ENCODE data around the genes CCL22 and MMP15.

DNA sequence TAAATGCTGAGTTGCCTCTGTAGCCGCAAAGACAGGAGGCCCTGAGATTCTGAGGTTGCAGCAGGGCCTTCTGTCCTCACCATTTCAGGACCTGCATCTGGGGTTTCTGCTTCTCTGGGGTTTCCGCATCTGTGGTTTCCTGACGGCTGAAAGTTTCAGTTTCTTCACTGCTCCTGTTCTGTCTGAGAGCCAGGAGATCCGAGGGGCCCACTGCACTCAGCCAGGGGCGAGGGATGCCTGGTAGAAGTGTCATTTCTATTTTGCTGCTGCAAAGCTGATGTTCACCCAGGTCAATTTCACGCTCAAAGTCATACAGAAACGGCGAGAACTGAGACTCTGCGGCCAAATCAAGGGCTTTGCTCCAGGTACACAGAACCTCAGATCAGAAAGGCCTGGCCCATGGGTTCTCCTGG lies 4.5 kb upstream of the SLC12A3 start:
- PRO-cap, result no peak
CAGE:
- cytosol, long polyA plus RNA, result no peak
- long polyA plus RNA, result no peak
- nucleus, long polyA plus RNA, result no peak

DNA sequence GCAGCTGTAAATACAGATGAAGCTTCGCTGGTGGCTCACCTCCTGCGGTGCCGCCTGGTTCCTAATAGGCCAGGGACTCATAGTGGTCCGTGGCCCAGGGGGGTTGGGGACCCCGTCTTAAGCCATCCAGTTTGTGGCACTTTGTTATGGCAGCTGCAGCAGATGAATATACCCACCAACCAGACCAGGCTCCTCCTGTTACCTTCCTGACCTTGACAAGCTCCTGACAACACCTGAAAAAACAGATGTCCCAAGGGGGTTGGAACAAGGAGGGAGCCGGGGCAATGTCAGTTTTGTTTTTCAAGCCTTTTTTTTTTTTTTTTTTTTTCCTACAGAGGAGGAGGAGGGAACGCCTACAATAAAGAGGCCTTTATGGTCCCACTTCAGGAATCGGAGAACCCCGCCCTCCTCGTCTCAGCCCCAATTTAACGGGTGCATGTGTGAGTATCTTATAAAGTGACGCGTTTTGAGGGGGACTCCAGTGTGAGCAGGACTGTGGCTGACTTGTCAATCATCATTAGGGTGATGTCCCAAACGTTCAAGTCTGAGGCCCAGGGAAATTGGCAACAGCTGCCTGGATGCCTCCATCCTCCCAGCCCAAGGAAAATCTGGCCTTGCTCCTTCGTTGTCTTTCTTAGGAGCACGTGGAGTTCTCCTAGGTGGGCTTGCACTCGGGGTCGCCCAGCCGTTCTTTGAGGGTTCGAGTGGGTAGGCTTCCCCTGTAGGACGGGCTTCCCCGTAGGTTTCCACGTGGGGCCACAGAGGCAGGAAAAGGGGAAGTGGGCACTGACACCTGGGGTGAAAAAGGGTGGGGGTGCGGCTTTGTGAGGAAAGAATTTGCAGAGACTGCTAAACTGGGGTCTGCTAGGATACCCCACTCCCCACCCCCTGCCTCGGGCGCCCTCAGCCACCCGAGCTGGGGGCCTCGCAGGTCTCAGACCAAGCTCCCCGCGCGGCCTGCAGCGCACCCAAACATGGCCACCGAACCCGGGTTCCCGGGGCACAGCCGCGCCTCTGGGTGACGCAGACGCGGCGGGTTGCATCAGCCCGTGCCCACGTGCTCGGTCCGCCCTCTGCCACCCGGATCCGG lies 668 bp upstream of the HERPUD1 start:
- PRO-cap, result bidirectional peak, plus-strand start outside the sequence, minus-strand start at position 976 of the sequence
CAGE:
- cytosol, long polyA plus RNA, result no peak
- long polyA plus RNA, result no peak
- nucleus, long polyA plus RNA, result no peak

GRCh38 chr16:56943199-56944225 lies 11.6 kb downstream of the HERPUD1 start:
- PRO-cap, result no peak
CAGE:
- cytosol, long polyA plus RNA, result no peak
- long polyA plus RNA, result no peak
- nucleus, long polyA plus RNA, result no peak

DNA sequence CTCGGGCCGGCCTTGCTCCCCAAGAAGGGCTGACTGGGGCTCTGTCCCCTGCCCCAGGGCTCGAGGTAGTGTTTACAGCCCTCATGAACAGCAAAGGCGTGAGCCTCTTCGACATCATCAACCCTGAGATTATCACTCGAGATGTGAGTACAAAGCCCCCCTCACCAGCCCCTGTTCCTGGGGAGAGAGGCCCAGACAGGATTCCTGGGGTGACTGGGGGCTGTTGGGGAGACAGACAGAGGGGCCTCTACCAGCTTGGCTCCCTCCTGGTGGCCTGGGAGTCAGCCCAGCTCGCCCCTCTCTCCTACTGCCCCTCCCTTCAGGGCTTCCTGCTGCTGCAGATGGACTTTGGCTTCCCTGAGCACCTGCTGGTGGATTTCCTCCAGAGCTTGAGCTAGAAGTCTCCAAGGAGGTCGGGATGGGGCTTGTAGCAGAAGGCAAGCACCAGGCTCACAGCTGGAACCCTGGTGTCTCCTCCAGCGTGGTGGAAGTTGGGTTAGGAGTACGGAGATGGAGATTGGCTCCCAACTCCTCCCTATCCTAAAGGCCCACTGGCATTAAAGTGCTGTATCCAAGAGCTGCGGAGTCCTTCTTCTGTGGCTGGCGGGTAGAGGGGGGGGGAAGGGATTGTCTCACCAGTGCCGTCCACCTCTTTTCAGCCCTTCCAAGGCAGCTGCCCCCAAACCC lies 5.9 kb upstream of the NLRC5 start:
- PRO-cap, result no peak
CAGE:
- cytosol, long polyA plus RNA, result no peak
- long polyA plus RNA, result no peak
- nucleus, long polyA plus RNA, result no peak

DNA sequence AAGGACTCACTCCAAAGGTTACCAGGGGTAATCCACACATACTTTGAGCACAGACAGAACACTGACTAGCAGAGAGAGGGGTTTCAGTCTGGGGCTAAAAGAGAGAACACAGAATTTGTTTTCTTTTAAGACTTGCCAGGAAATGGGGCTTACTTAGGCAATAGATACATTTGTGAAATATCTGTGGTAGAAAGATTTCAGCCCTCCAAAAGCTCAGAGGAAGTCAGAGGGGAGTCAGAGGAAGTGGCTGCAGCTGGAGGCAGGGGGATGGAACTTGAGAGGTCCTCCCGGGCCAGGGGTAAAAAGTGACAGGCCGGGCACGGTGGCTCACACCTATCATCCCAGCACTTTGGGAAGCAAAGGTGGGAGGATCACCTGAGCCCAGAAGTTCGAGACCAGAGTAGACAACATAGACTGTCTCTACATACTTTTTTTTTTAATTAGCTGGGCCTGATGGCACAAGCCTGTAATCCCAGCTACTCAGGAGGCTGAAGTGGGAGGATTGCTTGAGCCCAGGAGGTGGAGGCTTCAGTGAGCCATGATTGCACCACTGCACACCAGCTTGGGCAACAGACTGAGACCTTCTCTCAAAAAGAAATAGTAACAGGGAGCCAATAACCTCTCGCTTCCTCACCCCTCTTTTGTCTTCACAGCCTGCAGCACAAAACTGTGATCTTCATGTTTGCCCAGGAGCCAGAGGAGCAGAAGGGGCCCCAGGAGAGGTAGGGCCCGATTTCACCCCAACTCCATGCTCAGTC lies 50.0 kb downstream of the NLRC5 start:
- PRO-cap, result no peak
CAGE:
- cytosol, long polyA plus RNA, result no peak
- long polyA plus RNA, result no peak
- nucleus, long polyA plus RNA, result no peak

DNA sequence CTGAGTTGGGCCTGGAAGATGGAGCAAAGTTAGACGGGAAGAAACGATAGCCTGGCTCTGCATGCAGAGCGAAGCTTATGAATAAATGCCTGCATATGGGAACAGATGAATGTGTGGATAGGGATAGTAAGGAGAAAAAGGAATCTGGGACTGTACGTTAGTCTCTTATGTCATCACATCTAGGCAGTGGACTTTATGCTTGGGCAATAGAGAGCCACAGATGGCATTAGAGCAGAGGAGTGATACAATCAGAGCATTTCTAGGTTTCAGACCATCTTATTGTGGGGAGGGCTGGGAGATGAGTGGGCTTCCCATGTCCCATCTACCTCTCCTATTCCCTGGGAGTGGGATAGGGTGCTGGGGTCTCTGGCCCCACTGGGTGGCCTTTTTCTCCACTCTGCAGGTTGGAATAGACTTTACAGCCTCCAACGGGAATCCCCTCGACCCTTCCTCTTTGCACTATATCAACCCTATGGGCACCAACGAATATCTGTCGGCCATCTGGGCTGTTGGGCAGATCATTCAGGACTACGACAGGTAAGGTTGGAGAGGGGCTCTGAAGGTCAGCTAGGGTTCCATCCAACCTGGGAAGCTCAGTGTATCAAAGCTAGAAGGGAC lies 33.2 kb downstream of the CPNE2 start:
- PRO-cap, result no peak
CAGE:
- cytosol, long polyA plus RNA, result no peak
- long polyA plus RNA, result no peak
- nucleus, long polyA plus RNA, result no peak

DNA sequence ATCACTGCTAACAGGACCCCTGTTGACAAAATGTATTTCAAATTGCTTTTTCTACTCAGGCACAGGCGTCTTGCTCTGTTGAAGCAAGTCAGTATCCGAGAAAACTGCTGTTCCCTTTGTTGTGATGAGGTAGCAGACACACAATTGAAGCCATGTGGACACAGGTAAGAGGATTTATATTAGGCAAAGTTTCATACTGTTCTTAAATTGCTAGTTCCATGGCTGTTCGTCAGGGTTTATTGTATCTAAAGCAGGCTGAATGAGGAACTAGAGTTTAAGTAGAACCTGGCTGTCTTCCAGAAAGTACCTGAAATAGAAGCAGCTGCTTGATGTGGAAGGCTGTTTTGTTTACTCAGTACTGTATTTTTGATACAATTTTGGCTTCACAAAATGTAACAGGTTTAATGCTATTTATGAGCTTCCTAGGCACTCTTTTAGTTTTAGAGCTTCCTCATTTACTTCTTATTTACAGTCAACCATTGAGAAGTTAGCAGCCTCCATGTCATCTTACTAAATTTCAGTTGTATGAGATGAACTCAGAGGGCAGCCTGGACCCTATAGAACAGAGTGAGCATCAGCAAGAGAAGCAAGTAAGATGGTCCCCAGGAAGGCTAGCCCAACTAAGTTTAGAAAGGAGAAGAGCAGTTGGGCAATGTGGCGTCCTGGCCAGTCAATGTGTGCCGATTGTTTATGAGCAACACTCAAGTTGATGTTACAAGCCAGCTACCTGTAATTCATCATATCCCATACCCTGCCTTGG lies 9.8 kb upstream of the ARL2BP start:
- PRO-cap, result no peak
CAGE:
- cytosol, long polyA plus RNA, result no peak
- long polyA plus RNA, result no peak
- nucleus, long polyA plus RNA, result no peak

DNA sequence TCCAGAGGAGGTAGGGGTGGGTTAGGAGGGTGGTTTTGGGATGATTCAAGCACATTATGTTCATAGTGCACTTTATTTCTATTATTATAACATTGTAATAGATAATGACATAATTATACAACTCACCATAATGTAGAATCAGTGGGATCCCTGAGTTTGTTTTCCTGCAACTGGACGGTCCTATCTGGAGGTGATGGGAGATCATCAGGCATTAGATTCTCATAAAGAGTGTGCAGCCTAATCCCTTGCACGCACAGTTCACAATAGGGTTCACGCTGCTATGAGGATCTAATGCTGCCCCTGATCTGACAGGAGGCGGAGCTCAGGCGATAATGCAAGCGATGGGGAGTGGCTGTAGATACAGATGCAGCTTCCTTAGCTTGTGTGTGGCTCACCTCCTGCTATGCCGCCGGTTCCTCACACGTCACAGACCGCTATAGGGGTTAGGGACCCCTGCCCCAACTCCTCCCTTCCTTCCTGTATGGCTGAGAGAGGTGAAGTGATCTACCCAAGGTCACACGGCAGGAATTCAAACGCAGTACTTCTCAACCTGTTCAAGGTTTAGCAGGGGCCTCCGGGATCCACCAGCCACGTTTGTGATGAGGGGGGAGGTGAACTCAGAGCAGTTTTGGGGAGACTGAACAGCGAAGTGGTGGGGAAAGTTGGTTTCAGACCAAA lies 13.3 kb upstream of the PLLP start:
- PRO-cap, result no peak
CAGE:
- cytosol, long polyA plus RNA, result no peak
- long polyA plus RNA, result no peak
- nucleus, long polyA plus RNA, result no peak

DNA sequence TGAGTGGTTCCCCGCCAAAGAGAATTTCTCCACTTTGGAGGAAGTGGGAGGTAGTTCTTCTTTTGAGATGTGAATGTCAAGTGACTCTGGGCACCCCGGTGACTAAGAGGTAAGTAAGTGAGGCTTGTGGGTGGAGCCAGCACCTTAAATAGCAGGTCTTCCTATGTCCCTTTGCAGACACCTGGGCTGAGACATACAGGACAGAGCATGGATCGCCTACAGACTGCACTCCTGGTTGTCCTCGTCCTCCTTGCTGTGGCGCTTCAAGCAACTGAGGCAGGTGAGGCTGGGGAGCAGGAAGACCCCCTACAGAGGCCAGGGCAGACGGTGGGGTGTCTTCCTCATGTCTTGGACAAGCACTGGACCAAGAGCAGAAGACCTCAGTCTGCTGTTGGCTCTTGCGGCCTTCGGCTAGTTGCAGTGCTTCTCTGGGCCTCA lies at the start of gene CCL22:
Gene CCL22, plus strand, starts transcription at position 174 of the 438 bp plus-strand sequence.
- PRO-cap, result no peak
CAGE:
- cytosol, long polyA plus RNA, result no peak
- long polyA plus RNA, result no peak
- nucleus, long polyA plus RNA, result no peak

- PRO-cap, result no peak
CAGE:
- cytosol, long polyA plus RNA, result no peak
- long polyA plus RNA, result no peak
- nucleus, long polyA plus RNA, result no peak
These were observed 4.5 kb downstream of the CCL17 start for GRCh38 chr16:57408946-57409574.

DNA sequence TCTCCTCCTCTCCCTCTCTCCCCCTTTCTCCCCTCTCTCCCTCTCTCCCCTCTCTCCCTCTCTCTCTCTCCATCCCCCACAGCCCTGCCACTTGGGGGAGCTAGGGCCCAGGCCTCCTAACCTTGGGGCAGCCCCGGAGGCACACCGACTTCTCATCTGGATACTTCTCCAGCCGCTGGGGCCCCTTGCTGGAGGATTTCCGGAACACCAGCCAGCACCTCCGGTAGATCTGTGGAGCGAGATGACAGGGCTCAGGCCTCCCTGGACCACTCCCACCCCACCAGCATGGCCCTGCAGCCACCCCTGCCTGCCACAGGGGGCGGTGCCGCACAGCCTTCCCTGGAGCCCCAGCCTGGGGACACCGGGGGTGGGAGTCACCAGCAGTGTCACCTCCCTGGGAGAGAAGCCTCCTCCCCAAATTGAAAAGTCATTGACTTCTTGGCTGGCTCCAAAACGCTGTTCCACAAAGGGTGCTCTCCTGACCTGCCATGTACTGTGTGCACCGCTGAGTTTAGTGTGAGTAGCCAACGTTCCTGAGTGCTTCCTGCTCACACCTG lies 10.5 kb downstream of the DOK4 start:
- PRO-cap, result no peak
CAGE:
- cytosol, long polyA plus RNA, result no peak
- long polyA plus RNA, result no peak
- nucleus, long polyA plus RNA, result no peak

- PRO-cap, result no peak
CAGE:
- cytosol, long polyA plus RNA, result no peak
- long polyA plus RNA, result no peak
- nucleus, long polyA plus RNA, result no peak
These were observed 4.3 kb upstream of the ADGRG1 start for GRCh38 chr16:57624130-57624601.

DNA sequence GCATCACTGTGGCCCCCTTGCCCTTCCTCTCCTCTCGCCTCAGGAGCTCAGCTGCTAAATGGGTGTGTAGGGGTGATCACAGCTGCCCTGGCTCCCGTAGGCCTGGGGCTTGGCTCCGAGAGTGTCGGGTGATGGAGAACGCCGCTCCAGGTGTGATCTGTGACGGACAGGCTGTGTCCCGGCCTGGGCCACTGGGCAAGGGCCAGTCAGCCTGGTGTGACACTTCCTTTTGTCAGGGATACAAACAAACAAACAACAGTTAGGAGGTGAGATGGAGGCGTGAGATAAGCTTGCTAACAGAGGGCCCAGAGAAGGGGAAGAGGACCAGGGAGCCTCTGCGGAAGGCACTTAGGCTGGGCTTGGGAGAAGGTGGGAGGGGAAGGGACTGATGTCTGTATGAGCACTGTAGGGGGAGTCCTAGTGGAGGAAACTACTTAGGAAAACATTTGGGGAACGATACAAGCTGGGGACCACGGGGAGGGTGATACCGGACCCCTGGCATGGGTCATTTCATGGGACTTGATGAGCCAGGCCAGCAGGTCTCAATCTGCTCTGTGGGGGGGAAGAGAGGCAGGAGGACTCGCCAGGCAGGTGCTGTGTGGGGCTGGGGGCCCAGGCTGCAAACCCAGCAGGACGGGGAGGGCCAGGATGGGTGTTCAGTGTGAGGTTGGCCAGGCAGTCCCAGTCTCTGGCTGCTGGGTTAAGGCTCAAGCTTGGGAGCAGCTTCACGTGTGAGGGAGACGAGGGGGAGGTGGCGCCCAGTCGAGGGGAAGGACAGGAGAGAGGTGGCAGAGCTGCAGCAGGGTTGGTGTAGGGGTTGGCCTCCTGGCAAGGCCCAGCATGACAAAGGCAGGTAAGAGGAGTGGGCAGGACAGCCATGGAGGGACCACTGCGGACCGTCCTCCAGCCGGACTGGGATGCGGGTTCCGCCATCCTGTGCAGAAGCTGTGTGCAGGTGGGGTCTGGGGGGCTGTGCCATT lies 2.3 kb downstream of the ADGRG1 start:
- PRO-cap, result no peak
CAGE:
- cytosol, long polyA plus RNA, result no peak
- long polyA plus RNA, result no peak
- nucleus, long polyA plus RNA, result no peak

- PRO-cap, result no peak
CAGE:
- cytosol, long polyA plus RNA, result no peak
- long polyA plus RNA, result no peak
- nucleus, long polyA plus RNA, result no peak
These were observed 10.7 kb downstream of the ADGRG1 start for GRCh38 chr16:57638993-57639627.

DNA sequence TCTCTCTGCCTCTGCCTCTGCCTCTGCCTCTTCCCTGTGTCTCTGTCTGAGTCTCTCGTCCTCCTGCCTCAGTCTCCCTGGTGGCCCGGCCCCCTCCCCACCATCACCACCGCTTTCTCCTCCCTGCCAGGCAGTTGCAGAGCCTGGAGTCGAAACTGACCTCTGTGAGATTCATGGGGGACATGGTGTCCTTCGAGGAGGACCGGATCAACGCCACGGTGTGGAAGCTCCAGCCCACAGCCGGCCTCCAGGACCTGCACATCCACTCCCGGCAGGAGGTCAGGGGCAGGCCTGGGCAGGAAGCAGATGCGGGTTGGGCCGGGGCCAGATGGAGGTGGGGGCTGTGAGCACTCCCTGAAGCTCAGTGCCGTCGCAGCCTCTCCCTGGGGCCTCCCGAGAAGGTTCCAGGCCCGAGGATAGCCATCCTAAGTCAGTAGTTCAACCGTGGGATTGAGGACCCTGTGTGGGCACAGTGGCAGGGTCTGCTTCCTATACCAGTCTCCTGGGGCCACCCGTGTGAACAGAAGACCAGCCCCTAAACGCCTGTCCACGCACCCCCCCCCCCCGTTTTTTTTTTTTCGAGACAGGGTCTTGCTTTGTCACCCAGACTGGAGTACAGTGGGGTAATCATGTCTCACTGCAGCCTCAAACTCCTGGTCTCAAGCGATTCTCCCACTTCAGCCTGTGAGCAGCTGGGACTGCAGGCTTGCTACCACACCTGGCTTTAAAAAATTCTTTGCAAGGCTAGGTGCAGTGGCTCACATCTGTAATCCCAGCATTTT lies 14.1 kb upstream of the ADGRG3 start:
- PRO-cap, result no peak
CAGE:
- cytosol, long polyA plus RNA, result no peak
- long polyA plus RNA, result no peak
- nucleus, long polyA plus RNA, result no peak

DNA sequence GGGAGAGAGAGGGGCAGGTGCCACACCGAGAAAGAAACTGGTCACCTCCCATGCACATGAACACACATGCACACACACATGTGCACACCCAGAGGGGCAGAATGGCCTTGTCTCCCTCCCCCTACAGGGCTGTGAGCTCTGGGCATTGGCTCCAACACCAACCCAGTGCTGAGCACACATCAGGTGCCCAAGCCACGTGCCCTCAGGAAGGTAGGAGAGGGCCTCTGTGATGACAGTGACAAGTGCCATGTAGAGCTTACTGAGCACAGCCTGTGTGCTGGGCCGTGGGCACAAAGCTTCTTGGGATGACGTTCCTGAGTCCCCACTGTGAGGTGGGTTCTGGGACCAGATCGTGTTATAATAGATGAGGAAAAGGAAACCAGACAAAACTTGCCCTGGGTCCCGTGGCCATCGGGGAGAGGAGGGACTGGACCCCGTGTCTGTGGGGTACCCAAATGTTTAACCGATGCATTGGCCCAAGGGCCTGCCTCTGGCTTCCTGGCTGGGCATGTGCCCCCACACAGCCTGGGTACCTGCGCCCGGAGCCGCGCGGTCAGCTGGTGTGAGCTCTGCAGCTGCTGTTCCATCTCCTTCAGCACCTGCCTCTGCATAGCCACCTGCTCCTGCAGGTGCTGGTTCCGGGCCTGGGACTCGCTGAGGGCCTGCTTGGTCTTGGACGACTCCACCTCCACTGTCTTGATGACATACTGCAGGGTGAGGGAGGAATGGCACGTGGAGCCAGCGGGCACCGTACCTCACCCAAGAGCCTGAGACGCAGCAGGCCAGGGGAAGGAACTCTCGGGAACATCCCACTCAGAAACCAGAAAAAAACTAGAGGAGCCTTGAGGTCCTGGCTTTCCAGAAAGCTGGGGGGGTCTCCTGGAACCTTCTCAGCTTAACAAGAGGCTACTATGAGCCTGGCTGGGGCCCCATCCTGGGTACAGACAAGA lies 32.0 kb downstream of the KIFC3 start:
- PRO-cap, result no peak
CAGE:
- cytosol, long polyA plus RNA, result no peak
- long polyA plus RNA, result no peak
- nucleus, long polyA plus RNA, result no peak

- PRO-cap, result no peak
CAGE:
- cytosol, long polyA plus RNA, result start-site peak on the plus strand at chr16:57798185-57798306, 597 and 1,477 reads in 2 replicates
- long polyA plus RNA, result start-site peak on the plus strand at chr16:57798208-57798292, 1,504 and 1,019 reads in 2 replicates
- nucleus, long polyA plus RNA, result start-site peak on the plus strand at chr16:57798188-57798306, 392 and 658 reads in 2 replicates
These were observed 4.6 kb downstream of the KIFC3 start for GRCh38 chr16:57797489-57798381.

GRCh38 chr16:57862716-57863308 lies 60.5 kb upstream of the KIFC3 start:
- PRO-cap, result no peak
CAGE:
- cytosol, long polyA plus RNA, result no peak
- long polyA plus RNA, result start-site peak on the minus strand at chr16:57862850-57863065, 76 and 220 reads in 2 replicates
- nucleus, long polyA plus RNA, result start-site peak on the minus strand at chr16:57862841-57862889, 82 and 84 reads in 2 replicates

DNA sequence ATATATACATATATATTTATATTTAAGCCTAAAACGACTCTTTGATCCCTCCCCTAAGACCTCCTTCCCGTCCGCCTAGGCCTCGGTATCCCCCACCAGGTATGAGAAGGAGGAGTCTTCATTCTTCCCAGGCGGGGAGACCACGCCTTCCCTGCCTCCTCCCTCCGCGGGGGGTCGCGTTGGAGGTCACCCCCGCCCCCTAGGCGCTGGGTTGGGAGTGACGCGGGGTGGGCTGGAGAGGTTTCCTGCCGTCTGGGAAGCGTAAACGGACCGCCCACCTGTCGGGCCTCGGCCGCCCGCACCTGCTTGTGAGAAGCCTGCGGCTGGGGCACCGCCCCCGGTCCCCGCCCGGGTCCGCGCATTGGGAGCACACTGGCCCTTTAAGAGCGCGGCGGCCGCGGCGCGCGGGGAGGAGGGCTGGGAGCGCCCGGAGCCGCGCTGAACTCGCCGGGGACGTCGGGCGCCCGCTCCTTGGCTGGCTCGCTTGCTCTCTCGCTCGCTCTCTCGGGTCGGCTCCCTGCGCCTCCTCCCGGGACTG lies at the start of gene MMP15:
Gene MMP15, plus strand, starts transcription at position 410 of the 538 bp plus-strand sequence.
- PRO-cap, result bidirectional peak, plus-strand start at position 410 of the sequence, minus-strand start at position 300 of the sequence
CAGE:
- cytosol, long polyA plus RNA, result no peak
- long polyA plus RNA, result no peak
- nucleus, long polyA plus RNA, result no peak

GRCh38 chr16:58026820-58027256 lies 1.3 kb downstream of the MMP15 start:
- PRO-cap, result no peak
CAGE:
- cytosol, long polyA plus RNA, result no peak
- long polyA plus RNA, result no peak
- nucleus, long polyA plus RNA, result no peak

All from A549 (cell line).